ENCODE results near the genes GGT6 and SLC52A1.

- PRO-cap, 3 experiments = no peak in any of the 3 experiments
- RAMPAGE, long total RNA = no peak
These were observed 16.6 kb downstream of the MYBBP1A start for GRCh38 chr17:4538492-4539061.

GRCh38 chr17:4560499-4561031, at the start of gene GGT6:
Gene GGT6 (minus strand): TSS chr17:4560577.
- PRO-cap, 3 experiments = no peak in any of the 3 experiments
- RAMPAGE, long total RNA = no peak

GRCh38 chr17:4598014-4598733, 13.8 kb downstream of the SMTNL2 start:
- PRO-cap, 3 experiments = no peak in any of the 3 experiments
- RAMPAGE, long total RNA = no peak

DNA sequence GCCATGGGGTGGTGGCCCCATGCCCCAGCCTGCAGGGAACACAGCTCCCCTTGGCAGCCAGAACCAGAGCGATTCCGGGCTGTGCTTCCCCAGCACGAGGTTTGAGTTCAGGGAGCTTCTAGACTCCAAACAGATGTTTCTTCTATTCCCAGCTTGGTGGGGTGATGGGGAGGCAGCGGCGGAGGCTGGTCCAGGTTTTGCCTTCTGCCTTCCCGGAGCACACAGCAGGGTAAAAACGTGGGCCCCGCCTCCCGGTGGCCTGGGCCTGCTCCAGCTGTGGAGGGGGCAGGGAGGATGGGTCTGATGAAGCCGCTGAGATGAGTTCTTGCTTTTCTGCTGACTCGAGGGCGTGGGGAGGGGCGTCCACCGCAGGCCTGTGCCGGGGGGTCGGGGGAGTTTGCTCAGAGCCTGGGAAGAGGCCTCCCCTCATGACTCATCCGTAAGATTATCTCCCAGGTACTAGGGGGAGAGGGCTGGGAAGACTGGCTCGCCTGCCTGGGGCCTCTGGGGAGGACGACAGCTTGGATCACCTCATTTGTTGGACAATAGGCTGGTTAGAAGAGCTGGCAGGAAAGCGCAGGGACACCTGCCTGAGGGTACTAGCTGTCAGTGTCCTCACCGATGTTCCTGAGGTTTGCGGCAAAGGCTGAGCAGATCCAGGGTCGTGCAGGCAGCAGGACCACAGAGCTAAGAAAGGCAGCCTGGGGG, 15.5 kb downstream of the SMTNL2 start:
- PRO-cap, 3 experiments = no peak in any of the 3 experiments
- RAMPAGE, long total RNA = no peak

GRCh38 chr17:4607347-4607865, 23.1 kb downstream of the SMTNL2 start:
- PRO-cap, 3 experiments = no peak in any of the 3 experiments
- RAMPAGE, long total RNA = no peak

GRCh38 chr17:4610378-4611049, 26.2 kb downstream of the SMTNL2 start:
- PRO-cap, 3 experiments = no peak in any of the 3 experiments
- RAMPAGE, long total RNA = no peak

GRCh38 chr17:4708883-4709404, 1.5 kb upstream of the ARRB2 start:
- PRO-cap, 3 experiments = no peak in any of the 3 experiments
- RAMPAGE, long total RNA = no peak

DNA sequence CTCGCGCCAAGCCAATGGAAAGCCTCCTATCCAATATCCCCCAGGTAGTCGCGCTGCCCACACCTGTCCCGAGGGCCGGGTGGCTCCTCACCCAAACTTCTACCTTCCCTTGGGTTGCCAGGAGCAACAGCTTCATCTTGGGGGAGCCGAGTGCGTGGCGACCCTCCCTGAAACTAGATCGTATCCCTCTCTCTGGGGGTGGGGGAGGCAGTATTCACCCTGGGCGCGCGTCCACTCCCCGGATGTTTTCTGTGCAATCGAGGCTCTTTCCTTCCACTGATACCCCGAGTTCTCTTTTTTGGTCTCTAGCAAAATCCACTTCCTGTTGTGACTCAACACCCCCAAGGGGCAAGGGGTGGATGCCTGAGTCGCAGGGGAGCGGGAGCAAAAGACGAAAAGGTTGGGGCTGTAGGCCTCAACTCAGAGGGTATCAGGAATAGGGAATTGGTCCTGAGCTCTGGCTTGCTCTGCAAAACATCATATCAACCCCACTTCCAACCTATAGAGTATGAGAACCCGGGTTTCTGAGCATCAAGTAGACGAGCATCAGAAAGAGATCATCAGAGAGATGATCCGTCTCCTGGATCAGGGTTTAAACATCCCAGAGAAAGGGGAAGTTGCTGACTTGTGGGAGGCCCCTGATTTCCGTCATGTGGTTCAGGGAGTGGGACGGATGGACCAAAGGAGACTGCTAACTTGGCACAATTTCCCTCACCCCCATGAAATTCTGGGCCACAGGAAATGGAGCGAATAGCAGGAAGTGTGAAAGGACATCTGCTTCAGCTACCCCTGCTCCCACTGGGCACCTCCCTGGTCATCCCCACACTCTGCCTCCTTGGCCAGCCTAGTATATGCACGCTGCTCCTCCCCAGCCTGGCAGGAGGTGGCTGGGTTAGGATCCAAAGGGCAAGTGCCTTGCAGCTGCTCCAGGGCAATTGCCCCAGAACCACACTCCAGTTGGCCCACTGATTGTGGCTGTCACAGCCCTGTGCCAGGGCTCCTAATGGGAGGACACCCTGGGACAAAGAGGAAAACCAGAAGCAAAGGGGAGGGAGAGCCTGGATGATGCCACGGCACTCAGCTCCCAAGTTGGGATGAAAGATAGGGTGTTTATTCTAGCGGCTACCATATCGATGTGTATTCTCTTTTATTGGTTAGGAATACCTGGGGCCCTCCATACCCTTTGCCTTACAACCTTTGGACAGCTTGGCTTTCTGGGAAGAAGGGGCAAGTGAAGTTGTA, 1.1 kb downstream of the ARRB2 start:
- PRO-cap, 3 experiments = no peak in any of the 3 experiments
- RAMPAGE, long total RNA = no peak

DNA sequence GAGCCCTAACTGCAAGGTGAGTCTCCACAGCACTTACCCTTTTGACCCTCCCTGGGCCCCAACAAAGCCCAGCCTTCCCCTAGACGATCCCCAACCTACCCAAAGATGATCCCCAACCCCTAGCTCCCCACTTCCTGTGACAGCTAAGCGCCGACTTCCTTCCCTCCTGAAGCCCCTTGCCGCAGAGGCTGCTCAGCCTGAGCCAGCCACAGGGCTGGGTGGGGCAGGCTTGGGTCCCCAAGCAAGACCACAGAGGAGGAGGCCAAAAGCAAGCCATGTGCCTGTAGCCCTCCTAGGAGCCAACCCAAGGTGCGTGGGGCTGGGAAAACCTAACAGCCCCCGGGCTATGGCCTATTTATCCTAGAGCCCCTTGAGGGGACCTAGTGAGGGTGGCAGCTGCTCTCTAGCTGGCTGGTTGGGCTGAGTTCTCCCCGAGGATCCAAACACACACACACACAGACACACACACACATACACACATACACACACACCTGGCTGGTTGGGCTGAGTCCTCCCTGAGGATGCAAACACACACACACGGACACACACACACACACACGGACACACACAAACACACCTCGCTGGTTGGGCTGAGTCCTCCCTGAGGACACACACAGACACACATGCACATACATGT, 4.7 kb downstream of the ARRB2 start:
- PRO-cap, 3 experiments = no peak in any of the 3 experiments
- RAMPAGE, long total RNA = no peak

DNA sequence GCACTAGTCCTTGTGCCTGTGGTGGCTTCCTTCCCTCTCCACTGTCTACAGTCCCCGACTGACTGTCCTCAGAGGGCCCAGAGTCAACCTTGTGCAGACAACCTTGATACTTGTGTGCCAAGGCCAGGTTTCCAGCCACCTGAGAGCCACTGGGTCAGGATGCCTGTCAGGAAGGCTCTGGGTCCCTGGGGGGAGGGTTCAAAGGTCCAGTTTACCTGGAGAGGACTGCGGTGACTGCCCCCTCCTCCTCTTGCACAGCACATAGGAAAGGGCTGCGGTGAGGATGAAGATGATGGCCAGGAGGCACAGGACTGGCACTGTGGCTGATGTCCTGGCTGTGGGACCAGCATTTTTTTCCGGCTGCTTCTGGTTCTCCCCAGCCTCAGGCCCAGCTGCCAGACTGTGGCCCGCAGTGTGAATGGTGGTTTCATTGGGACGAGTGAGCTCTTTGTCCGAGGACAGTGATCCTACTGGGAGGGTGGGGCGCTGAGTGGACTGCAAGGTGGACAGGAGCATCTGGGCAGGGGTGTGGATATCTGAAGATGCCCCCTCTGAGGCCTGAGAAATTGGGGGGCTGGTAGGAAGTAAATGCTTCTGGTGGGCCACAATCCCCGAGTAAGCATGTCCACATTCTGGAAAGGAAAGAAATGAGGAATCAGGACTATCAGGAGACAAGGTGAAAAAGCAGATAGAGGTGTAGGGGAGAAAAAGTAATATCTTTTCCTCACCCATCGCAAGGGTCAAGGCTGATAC, 3.8 kb downstream of the MED11 start:
- PRO-cap, 3 experiments = no peak in any of the 3 experiments
- RAMPAGE, long total RNA = no peak

DNA sequence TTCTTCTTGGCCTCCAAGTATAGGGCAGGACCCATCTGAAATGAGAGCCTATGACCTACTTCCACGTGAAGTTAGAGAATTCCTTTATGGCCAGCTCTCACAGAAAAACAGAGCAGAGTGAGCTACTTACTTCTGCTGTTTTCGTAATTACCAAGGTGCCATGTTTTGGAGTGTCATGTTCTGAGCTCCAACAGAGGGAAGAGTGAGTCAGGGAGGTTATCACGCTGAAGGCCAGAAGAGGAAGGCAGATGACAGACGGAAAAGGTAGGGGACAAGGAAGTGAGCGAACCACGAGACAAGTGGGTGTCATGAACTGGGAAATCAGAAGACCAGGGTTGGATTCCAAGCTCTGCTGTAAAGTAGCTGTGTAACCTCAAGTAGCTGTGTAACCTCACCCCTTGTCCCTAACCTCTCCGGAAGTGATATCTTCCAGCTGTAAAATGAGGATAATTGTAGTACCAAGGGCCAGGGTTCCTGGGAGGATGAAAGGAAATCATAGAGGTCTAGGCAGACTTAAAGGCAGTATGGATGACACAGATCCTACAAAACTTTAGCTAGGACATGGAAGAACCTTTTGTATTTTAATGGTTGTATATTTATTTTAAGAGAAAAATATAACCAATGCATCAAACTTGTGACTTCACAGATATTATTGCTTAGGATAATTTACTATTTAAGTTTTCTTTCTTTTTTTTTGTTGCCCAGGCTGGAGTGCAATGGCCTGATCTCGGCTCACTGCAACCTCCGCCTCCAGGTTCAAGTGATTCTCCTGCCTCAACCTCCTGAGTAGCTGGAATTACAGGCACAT, 3.3 kb upstream of the ZMYND15 start:
- PRO-cap, 3 experiments = no peak in any of the 3 experiments
- RAMPAGE, long total RNA = no peak

DNA sequence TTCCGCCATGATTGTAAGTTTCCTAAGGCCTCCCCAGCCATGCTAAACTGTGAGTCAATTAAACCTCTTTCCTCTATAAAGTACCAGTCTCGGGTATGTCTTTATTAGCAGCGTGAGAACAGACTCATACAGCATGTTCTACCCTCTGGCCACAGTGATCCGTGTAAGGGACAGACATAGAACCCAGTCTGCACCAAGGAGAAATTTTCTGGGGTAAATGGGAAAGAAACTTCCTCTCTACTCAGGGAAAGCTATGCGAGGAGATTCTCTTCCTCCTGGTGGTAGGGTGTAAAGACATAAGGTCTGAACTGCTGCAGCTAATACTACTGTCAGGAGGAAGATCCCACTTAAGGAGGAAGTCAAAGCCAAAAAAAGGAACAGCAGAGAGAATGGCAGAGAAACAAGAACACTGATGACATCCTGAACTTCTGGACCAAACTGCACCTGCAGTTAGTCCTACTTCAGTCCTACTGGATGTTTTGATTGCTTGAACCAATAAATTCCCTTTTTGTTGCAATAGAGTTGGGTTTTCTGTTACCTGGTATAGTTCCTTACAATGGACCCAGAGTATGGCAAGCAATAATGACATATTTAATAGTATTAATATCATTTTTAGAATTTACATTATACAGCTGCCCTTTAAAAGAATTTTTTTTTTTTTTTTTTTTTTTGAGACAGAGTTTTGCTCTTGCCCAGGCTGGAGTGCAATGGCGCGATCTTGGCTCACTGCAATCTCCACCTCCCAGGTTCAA, 7.0 kb upstream of the TM4SF5 start:
- PRO-cap, 3 experiments = no peak in any of the 3 experiments
- RAMPAGE, long total RNA = no peak

DNA sequence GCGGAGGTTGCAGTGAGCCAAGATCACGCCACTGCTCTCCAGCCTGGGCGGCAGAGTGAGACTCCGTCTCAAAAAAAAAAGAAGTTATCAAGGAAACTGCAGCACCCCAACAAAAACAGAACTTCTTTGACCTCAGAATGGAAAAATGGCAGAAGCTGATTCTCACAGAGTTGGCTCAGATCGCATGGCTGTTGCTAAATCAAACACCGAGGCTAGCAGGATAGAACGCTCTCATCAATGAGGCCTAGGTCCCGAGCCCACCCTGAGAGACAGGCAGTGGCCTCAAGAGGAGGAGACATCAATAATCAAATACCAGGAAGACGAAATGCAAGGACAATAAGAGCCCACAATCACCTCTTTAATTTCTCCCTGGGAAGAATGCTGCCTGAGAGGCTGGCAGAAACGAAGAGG, 1.0 kb upstream of the TM4SF5 start:
- PRO-cap, 3 experiments = no peak in any of the 3 experiments
- RAMPAGE, long total RNA = no peak

DNA sequence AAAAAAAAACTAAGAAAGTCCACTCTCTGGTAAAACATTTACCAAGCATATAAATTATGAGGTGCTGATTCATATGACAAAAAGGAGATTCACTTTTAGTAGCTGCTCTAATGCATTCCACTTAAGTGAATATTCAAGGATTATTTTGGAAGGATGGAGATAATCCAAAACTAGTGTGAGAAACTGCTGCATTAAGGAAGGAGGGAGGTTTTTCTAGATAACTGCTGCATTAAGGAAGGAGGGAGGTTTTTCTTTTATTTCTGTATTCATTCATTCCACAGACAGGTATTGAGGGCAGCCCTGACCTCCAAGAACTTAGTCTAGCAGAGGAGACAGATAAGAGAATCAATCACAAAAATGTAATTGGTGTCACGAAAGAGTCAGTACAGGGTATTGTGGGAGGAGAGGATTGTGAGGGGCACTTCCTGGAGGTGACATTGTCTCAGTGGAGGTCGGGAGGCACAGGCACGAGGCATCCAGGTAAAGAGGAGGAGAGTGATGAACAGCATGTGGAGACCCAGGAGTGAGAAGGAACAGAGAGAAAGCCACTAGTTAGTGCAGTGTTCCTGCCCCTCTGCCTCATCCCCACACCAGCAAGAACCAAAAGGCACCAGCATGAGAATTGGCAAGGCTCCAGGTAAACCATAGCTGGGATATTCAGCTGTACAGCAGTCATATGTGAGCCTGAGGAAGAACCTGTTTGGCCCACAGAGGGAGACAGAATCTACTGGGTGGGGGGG, 19.0 kb downstream of the MINK1 start:
- PRO-cap, 3 experiments = no peak in any of the 3 experiments
- RAMPAGE, long total RNA = no peak

DNA sequence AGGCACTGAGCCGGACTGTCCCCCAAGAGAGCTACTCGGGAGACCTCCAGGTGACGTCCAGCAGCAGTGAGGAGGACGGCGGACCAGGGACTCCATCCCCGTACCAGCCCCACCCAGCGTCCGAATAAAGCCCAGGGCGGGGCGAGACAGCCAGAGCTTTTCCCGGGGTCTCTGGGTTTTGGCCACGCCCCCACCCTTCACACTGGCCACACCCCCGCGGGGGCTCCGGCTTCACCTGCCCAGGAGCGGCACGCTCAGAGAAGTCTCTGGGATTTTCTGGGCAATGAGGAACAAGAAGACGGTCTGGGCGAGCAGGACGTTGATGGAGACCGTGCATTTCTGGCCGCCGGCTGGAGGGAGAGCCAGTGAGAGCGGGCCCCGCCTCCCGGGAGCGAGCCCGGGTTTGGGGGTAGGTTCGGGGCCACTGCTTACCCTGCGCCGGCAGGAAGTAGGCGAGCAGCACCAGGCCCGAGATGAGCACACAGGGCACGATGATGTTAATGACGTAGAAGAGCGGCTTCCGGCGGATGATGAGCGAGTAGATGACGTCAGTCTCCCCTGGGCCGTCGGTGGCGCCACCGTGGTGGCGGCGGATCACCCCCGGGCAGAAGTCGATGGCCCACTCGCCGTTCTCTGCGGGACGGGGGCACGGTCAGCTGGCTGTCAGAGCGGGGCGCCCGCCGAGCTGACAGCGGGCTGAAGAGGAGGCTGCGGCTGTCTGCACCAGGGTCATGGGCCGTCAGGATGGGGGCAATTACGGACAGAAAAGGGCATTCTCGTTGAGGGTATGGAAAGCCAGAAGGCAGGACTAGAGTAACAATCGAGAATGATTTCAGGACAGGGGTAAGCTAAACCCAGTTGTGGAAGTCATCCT, 1.5 kb downstream of the C17orf107 start:
- PRO-cap, 3 experiments = peak in 2 of 3 experiments; most common plus-strand start position 257 of the sequence (in 1); most common minus-strand start position 126 of the sequence (in 2)
- RAMPAGE, long total RNA = no peak

- PRO-cap, 3 experiments = no peak in any of the 3 experiments
- RAMPAGE, long total RNA = no peak
These were observed at the start of gene SLC52A1 for GRCh38 chr17:5035088-5035601. Gene SLC52A1 (minus strand): TSS chr17:5035426.

DNA sequence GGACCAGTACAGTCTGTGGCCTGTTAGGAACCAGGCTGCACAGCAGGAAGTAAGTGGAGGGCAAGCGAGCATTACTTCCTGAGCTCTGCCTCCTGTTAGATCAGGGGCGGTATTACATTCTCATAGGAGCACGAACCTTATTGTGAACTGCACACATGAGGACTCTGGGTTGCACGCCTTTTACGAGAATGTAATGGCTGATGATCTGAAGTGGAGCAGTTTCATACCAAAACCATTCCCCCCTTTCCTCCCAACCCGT, 6.9 kb upstream of the ZNF594 start:
- PRO-cap, 3 experiments = no peak in any of the 3 experiments
- RAMPAGE, long total RNA = no peak

DNA sequence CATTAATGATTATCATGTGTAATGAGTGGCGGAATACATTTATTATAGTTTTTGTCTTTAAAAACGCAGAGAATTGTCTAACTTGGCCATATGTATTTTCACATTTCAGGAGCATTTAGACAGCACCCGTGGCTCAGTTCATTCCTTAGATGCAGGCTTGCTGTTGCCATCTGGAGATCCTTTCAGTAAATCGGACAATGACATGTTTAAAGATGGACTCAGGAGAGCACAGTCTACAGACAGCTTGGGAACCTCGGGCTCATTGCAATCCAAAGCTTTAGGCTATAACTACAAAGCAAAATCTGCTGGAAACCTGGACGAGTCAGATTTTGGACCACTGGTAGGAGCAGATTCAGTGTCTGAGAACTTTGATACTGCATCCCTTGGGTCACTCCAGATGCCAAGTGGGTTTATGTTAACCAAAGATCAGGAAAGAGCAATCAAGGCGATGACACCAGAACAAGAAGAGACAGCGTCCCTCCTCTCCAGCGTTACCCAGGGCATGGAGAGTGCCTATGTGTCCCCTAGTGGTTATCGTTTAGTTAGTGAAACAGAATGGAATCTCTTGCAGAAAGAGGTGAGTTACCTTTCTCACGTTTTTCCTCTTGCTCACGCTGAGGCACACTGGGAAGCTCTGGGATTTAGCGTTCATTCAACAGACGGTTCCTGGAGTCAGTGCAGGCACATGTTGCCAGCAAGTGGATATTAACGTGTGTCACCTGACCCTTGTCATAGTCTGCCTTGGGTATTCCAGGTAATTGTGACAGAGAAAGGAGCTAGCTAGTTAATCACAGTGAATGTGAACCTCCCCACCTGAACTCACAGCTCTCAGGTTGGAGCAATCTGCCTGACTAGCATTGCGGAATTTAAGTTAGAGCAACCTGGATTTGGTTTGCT, 58.1 kb downstream of the NUP88 start:
- PRO-cap, 3 experiments = no peak in any of the 3 experiments
- RAMPAGE, long total RNA = no peak

GRCh38 chr17:5412398-5413185, 6.9 kb downstream of the NUP88 start:
- PRO-cap, 3 experiments = no peak in any of the 3 experiments
- RAMPAGE, long total RNA = no peak

GRCh38 chr17:5437744-5438329, 1.1 kb downstream of the C1QBP start:
- PRO-cap, 3 experiments = no peak in any of the 3 experiments
- RAMPAGE, long total RNA = no peak

Data from cerebellum (tissue), 5 donors.